AG09319 (cell line): ENCODE measurements around a stretch of chr14.

DNA sequence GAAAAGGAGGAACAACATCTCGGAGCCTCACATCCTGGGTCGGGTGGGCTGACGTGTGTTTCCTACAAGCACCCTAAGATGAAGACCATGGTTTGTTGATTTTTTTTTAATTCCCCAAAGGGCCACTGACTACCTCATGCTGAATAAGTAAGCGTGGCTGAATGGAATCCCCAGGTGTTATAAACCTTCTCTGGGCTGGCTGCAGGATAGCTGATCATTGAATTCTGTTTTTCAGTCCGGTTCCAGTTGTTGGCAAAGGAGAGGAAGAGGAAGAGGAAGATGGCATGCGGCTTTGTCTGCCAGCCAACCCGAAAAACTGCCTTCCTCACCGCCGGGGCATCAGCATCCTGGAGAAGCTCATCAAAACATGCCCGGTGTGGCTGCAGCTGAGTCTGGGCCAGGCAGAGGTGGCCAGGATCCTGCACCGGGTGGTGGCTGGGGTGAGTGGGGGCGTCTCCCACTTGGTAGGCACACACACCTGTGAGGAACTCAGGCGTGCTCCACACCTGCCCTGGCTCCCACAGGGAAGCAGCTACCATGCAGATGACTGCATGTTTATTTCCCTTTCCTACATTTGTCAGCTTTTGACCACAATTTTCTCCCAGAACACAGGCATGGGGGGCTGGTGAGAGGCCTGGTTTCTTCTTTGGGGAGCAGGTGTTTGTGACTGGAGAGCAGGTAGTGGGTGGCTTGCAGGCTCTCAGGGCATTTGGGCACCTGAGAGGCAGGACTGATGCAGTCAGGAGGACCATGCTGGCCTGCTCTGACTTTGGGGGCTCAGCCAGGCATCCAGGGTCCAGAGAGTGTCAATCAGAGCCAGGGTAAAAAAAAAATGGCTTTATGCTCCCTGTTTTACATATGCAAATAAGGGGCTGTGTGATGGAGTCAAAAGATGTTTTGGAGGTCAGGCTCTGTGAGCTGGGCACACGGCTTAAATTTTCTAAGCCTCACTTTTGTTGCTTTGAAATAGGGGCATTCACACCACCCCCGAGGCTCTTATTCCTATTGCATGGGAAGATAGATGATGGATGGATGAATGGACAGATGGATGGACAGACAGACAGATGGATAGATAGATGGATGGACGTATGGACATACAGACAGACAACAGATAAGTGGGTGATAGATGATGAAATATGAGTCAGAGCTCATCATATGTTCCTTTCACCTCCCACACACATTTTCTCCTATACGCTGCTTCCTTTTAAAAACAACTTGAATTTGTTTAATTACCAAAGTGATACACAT, 42.4 kb downstream of the RIN3 start:
- RRBS = 92% methylated on average over 3 of the region's 17 CpGs

- RRBS = no CpG with 5 or more reads among the region's 12 CpGs
Observed at GRCh38 chr14:92601670-92602649, 88.4 kb downstream of the RIN3 start.

DNA sequence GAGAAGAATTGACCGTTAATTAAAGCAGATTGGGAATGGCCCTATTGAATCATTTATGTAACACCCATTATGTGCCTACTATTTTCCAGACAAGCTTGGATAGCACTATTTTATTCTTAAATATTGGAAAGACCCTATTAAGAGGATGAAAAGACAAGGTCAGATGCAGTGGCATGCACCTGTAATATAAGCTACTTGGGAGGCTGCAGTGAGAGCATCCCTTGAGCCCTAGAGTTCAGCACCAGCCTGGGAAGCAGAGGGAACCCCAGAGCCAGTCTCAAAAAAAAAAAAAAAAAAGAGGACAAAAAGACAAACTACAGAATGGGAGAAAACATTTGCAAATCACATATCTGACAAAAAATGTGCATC, 92.3 kb downstream of the RIN3 start:
- RRBS = no CpG with 5 or more reads among the region's 1 CpG

DNA sequence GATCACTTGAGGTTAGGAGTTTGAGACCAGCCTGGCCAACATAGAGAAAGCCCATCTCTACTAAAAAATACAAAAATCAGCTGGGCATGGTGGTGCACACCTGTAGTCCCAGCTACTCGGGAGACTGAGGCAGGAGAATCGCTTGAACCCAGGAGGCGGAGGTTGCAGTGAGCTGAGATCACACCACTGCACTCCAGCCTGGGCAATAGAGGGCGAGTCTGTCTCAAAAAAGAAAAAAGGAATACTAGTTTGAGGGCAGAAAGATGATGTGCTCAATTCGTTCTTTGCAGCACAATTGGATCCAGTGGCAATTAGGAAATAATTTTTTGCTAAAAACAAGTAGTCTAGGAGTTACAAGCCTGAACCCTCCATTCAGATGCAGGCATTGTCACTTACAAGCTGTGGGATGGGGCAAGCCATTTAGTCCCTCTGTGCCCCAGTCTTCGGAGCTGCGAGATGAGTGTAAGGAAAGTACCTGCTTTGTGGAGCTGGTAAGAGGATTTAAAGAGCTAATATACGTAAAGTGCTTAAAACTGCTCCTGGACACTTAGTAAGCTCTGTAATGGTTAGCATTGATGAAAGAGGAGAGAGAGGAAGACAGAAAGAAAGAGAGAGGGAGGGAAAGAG, 112.7 kb downstream of the LGMN start:
- RRBS = no CpG with 5 or more reads among the region's 8 CpGs

GRCh38 chr14:92646918-92647652, 101.3 kb downstream of the LGMN start:
- RRBS = no CpG with 5 or more reads among the region's 8 CpGs

DNA sequence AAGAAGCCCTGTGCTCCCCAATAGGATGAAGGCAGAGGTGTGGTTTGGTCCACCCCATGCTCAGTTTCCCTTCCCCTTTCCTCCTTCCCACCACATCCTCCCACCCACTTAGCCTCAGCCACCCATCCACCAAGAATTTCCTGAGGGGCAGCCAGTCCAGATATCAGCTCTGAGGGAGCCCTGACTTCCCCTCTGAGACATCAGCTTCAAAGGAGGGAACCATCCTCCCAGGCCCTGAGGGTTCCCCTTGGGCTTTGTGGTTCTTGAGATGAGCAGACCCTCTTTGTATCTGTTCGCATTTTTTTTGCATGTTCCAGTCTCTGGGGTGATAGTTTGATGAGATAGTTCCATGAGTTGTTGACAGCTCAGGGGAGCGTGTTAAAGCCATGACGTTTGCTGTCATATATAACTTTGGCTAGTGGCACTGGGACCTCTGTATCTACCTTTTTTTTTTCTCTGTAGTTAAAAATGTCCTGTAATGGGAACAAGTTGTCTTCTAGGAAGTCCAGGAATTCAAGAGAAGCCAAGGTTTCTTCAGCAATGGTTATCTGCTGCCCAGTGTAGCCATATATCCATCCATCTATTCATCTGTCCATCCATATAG, 71.2 kb downstream of the LGMN start:
- RRBS = no CpG with 5 or more reads among the region's 3 CpGs

- RRBS = 84% methylated on average over 1 of the region's 11 CpGs
Observed at GRCh38 chr14:92684559-92685089, 63.8 kb downstream of the LGMN start.

DNA sequence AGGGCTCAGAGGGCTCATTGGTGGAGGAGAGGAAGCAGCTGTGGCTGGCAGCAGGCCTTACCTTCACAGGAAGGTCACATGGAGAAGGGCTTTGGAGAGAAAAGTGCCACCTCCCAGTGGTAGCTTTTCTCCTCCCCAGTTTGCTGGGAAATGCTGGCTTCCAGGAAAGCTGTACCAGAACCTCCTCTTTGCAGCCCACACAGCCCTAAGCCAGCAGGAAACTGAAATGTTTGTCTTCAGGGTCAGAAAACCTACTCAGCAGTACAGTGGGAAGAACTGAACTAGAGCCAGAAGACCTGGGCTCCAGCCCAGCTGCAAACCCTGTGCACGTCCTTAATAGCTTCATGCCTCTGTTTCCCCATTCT, 55.5 kb downstream of the LGMN start:
- RRBS = no CpG with 5 or more reads among the region's 1 CpG

GRCh38 chr14:92694315-92695072, 53.9 kb downstream of the LGMN start:
- RRBS = 23% methylated on average over 4 of the region's 16 CpGs

DNA sequence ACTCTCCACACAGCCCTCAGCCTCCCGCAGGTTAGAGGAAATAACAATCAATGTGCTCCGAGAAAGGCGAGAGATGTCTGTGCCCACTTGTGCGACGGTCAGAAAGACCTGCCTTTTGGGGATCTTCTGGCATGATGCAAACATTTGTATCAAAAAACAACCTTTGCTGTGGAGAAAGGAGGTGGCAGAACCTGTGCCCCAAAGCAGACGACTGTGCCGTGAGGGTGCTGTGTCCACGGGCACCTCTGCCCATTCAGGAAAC, 41.8 kb downstream of the LGMN start:
- RRBS = no CpG with 5 or more reads among the region's 8 CpGs

DNA sequence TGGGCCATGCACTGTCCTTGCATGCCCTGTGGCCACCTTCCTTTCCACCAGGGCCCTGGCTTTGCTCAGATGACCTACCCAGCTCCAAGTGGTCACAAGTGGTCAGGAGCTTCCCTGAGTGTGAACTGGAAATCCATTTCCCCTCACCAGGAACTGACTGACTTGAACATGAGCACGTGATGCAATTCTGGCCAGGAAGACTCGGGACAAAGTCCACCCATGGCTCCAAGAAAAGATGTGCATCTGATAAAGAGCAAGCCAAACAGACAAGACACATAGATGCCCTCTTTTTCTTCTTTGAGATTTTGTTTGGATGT, 21.7 kb downstream of the LGMN start:
- RRBS = no CpG with 5 or more reads among the region's 2 CpGs

DNA sequence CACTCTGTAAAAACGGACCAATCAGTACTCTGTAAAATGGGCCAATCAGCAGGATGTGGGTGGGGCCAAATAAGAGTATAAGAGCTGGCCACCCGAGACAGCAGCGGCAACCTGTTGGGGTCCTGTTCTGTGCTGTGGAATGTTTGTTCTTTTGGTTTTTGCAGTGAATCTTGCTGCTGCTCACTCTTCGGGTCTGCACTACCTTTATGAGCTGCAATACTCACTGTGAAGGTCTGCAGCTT, 1.8 kb upstream of the LGMN start:
- RRBS = no CpG with 5 or more reads among the region's 4 CpGs

DNA sequence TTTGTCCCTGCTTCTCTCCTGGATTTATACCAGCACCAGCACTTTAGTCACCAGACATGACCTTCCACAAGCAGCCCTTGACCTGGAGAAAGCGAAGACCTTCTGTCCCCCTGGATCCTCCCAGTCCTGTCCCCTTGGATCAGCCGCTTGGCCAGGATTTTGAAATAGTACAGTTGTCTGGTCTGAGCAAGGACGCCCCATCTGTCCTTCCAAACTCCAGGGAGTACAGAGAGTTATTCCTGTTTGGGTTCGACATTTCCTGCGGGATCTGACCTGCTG, 45.1 kb upstream of the CHGA start:
- RRBS = no CpG with 5 or more reads among the region's 5 CpGs

DNA sequence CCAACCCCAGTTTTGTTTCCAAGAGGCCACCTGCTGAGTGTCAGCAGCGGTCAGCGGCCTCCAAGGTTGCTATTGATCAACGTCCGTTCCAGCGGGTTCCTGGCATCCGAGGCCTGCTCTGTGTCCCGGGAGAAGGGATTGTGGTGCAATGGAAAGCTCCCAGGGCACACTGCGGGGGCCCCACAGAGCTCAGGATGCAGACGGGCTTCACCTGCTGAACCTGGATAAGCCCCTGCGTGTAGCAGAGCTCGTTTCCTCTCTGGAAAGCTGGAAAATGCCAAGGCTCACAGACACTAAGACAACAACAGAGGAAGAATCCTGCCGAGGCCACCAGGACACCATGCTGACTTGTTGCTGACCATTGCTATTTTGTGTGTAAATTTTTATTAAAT, 44.8 kb upstream of the CHGA start:
- RRBS = no CpG with 5 or more reads among the region's 12 CpGs

DNA sequence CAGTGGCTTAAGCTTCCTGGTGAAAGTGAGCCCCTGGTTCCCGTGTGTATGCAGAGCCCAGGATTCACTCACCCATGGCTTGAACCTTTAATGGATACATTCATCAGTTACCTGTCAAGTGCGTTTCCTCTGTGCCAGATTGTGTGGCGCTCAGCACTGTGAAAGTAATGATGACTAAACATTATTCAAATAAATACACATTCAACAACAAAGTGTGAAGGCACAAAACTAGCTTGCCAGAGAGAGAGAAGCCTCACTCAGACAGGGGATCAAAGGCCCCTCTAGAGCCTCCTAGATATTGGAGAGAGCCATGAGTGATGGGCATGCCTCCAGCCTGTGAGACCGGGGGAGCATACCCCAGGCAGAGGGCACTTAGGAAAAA, 545 bp upstream of the CHGA start:
- RRBS = no CpG with 5 or more reads among the region's 4 CpGs

GRCh38 chr14:92984788-92985323, 61.9 kb downstream of the CHGA start:
- RRBS = no CpG with 5 or more reads among the region's 7 CpGs

DNA sequence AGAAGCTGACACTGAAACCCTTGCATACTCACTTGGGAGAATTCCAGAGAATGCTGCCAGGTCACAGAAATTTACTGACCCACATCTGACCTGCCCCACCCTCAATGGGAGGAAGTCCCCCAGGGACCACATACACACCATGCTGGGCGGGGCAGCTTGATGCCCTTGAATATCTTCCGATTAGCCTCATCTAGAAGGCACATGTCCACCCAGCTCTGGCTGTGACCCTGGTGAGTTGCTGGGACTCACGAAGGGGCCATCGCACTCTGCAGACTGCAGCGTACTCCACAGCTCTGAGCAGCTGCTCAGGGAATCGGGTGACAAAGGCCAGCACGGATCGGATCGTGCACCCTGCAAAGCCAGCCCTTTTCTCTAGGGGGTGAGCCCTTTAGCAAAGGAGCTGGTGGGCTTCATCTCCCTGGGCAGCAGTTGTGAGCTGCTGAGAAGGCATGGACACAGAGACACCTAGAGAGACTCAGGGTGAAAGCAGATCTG, 83.1 kb downstream of the ITPK1 start:
- RRBS = no CpG with 5 or more reads among the region's 9 CpGs

GRCh38 chr14:93049893-93050487, 65.7 kb downstream of the ITPK1 start:
- RRBS = no CpG with 5 or more reads among the region's 14 CpGs

DNA sequence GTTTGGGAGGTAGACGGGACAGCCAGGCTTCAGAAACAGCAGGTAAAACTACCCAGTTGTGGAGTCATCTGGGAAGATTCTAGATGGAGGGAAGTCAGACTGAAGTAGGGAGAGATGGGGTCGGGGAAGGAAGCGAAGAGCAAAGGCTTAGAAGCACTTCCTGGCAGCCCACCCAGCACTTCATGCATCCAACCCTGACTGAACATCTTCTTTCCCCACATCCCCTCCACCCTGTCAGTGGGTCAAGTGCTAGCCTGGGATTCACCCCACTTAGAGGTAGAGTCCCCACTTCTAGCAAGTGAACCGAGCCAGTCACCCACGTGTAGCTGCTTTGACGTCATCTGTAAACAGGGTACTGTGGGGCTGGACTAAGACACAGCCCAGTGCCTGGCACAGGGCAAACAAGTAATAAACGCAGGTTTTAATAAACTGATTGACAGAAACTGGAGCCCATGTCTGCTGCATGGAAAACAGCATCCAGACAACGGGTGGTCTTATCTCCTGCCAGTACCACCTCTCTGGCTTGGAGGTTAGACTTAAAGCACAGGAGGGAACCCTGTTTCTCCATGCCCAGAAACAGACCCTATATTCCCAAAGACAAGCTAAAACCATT, 61.7 kb downstream of the ITPK1 start:
- RRBS = no CpG with 5 or more reads among the region's 8 CpGs

- RRBS = no CpG with 5 or more reads among the region's 2 CpGs
Observed at GRCh38 chr14:93056897-93057095, 58.9 kb downstream of the ITPK1 start.